Myometrial cell (primary cell): ENCODE data around the gene FKBP11.

- RAMPAGE, long total RNA = no peak
Measured at GRCh38 chr12:47858665-47859350, 39.1 kb upstream of the HDAC7 start.

GRCh38 chr12:47943523-47944075 is 19.8 kb upstream of the TMEM106C start:
- RAMPAGE, long total RNA = no peak

DNA sequence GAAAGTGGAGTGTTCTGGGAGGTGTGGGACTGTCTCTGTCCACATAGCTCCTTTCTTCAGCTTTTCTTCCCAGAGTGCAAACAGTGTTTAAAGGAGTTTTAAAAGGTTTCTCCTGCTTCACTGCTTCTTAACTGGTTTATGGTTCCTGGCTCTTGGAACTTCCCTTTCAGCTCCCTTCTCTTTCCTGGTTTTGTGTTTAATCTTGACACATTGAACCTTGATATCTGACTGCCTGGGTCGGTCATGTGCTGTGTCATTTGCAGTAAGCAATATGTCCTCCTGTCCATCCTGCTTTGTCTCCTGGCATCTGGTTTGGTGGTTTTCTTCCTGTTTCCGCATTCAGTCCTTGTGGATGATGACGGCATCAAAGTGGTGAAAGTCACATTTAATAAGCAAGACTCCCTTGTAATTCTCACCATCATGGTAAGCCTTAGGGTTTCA is 2.2 kb downstream of the TMEM106C start:
- RAMPAGE, long total RNA = no peak

- RAMPAGE, long total RNA = no peak
Measured at GRCh38 chr12:48188383-48188797, 4.9 kb downstream of the CCDC184 start.

DNA sequence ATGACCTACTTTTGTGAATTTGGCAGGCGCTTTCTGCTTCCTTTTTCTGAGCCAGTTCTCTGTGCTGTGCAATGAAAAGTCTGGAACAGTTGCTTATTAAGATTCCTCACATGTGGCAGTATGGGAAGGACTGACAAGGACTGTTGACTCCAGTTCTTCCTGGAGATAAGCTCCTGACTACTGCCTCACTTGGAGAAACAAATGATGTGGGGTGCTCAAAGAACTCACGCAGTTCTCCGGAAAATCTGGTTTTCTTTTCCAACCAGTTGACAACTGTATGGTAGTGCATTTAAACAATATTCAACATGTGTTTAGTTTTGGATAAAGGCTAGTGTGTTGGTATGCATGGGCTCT is 58.3 kb upstream of the ANP32D start:
- RAMPAGE, long total RNA = no peak

- RAMPAGE, long total RNA = no peak
Measured at GRCh38 chr12:48653743-48654748, 28.0 kb downstream of the KANSL2 start.

GRCh38 chr12:48865117-48865592 is 515 bp downstream of the RND1 start:
- RAMPAGE, long total RNA = no peak

DNA sequence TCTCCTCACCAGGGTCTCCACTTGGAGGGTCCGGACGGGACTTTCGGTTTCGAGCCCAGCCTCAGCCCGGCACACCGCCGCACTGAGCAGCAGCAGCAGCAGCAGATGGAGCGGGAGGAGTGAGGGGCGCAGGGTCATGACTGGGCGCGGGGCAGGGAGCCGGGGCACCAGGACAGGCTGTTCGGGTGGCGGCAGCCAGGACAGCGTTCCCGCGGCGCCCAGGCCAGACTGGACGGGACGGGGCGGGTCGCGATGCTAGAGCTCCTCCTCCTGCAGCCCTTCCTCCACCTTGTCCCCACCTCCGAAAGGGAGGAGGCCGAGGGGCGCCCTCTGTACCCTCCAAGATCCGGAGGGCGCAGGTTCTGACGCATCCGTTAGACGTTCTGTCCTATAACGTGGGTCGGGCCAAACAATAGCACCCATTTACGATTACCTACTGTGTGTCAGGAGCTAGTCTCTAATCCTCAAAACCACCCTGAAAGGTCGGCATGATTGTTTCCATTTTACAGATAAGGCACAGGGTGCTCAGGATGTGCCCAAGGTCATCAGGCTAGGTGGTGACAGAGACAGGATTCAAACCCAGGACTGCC is at the start of gene FKBP11:
TSS of gene FKBP11 (minus strand) at position 202 of the 590 bp plus-strand sequence.
- RAMPAGE, long total RNA = start-site peak on the minus strand centred at position 214 of the sequence, 42 bp wide, 1,246 and 1,744 reads in 2 replicates

- RAMPAGE, long total RNA = no peak
Measured at GRCh38 chr12:49151181-49151772, 20.1 kb upstream of the TUBA1B start.

DNA sequence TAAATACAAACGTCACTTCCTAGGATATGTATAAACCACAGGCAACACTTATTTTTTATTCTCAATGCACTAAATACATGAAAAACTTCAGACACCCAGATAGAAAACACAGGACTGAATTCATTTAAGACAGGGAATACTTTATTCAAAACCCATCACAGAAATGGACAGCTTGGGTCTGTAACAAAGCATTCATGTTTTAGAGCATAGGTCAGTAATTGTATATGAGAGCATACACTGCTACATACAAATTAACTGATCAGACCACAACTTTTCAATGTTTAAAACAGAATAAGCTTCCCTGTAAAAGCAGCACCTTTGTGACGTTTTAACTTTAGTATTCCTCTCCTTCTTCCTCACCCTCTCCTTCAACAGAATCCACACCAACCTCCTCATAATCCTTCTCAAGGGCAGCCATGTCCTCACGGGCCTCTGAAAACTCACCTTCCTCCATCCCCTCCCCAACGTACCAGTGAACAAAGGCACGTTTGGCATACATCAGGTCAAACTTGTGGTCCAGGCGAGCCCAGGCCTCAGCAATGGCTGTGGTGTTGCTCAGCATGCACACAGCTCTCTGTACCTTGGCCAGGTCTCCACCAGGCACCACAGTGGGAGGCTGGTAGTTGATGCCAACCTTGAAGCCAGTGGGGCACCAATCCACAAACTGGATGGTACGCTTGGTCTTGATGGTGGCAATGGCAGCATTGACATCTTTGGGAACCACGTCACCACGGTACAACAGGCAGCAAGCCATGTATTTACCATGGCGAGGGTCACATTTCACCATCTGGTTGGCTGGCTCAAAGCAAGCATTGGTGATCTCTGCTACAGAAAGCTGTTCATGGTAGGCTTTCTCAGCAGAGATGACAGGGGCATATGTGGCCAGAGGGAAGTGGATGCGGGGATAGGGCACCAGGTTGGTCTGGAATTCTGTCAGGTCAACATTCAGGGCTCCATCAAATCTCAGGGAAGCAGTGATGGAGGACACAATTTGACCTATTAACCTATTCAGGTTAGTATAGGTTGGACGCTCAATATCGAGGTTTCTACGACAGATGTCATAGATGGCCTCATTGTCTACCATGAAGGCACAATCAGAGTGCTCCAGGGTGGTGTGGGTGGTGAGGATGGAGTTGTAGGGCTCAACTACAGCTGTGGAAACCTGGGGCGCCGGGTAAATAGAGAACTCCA is 3.8 kb downstream of the TUBA1A start:
- RAMPAGE, long total RNA = no peak

DNA sequence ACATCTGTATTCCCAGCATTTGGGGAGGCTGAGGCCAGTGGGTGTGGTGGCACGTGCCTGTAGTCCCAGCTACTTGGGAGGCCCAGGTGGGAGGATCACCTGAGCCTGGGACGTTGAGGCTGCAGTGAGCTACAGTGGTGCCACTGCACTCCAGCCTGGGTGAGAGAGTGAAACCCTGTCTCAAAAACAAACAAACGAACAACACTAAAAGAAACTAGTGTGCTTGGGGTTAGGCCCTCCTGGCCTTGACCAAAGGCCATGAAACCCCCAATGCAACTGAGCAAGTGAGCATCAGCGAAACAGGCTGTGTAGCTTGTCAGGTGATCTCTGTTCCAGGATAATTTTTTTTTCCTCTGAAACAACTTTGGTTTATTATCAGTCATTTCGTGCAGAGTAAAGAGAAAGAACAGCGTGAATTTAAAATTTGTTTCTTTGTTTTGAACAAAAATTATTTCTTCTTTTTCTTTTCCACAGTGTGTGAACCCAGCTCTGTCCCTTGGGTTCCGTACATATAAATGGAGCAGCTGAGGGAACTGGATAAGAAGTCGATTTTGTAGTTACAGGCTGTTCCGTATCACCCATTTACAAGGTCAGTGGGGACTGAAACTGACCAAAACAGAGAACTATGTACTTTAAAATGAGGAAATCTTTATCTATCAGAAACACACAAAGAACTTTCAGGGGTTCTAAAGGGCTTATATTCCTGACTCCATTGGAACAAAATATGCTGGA is 8.8 kb upstream of the TUBA1C start:
- RAMPAGE, long total RNA = no peak

DNA sequence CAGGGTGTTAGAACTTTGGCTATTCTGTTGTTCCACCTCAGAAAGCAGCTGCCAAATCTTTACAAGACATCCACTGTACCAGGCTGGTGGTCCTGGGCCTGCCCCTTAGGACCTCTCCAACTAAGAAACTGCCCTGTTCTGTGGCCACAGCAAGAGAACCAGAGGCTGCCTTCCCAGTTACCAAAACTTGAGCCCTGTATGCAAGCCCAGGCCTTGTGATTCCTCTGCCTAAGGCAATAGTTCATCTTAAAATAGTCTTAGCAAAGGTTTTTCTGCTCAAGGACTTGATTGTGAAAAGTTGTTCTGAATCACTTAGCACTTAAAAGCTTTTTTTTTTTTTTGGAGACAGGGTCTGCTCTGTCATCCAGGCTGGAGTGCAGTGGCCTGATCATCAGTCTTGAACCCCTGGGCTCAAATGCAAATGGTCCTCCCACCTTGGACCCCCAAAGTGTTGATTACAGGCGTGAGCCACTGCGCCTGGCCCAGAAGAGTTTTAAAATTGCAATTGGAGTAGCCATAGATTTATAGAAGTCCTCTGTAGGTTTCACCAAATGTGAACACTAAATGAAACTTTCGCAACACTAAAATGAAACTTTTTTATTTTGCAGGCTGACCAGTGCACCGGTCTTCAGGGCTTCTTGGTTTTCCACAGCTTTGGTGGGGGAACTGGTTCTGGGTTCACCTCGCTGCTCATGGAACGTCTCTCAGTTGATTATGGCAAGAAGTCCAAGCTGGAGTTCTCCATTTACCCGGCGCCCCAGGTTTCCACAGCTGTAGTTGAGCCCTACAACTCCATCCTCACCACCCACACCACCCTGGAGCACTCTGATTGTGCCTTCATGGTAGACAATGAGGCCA is 7.0 kb downstream of the TUBA1C start:
- RAMPAGE, long total RNA = no peak

DNA sequence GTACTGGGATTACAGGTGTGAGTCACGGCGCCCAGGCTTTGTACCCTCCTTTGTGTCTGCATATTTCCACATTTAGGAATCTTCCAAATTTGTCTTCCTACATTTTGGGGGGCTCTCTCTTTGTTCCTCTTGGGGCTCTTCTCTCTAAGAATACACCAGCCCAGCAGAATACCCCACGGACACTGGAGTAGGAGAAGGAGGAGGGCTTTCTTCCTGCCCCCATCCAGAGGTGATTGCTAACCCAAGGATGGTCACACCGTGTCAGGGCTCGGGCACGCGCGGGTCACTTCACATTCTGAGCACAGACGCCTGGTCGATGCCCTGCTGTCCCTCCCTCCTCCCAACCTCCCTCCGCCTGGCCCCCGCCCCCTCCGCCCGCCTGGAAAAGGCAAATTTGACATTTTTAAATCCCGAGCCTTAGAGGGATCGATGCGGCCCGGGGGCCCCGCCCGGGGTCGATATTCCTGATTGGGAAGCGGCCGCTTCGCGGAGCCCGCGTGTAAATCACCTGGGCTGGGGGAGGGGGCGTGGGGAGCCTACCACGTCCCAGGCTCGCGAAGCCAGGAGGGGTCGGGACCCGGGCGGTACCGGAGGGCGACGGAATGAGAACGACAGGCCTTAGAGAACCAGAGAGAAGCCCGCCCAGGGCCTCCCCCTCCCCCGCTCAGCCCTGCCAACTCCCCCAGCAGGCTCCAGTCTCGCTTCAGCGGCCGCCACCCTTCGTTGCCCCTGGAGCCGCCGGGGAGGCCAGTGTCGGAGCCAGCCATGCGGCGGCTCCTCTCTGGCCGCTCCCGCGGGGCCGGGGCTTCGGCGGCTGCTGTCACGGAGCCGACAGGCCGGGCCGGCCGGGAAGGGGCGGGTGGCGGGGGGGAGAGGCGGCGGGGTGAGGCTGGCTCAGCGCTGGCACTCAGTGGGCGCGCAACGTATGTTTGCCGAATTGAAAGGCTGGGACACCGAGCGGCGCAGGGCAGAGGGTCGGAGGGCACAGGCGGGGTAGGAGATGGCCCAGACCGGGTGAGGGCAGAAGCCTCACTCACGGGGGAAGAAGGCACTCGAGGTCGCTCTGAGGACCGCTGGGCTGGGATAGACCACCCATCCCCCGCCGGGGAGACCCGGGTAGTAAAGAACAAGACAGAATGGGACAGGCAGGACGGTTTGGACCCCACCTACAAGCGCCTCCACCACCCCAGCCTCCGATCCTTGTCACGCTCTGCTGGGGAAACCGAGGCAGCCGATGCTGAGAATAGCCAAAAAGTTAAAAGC is 1.6 kb upstream of the DNAJC22 start:
- RAMPAGE, long total RNA = no peak

DNA sequence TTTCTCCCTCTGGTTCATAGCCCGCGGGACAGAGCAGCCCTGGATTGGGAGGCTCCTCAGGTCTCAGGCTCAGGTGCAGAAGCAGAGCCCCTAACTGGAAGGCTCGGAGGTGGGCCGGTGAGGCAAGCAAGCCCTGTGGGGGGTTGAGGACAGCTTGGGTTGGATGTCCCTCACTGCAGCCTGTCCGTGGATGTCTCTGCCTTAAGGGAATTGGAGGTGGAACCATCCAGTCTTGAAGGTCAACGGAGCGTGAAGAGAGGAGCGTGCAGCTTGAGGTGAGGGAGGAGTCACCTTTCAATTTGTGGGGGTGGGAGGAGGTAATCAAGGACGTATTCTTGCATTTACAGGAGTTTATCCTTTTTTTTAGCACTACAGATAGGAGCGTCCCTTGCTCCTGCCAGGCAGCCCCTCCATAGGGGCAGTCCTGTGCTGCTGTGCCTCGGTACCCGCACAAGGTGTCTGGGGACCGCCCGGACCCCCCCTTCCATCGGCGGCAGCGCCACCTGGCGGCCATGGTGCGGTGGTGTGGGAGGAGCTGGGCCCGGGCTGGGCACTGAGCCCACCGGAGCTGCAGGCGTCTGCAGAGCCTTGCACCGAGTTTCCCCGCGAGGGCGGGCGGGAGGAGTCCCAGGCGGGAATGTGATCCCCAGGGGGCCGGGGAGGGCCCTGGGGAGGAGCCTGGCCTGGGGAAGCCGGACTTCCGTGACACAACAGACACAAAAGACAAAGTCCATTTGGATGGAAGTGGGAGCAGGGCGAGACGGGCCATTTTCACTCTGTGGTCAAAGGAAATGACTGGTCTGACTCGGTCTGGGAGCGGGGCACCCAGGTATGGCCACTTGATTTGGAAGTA is 815 bp downstream of the DNAJC22 start:
- RAMPAGE, long total RNA = no peak

GRCh38 chr12:49662894-49663721 is 39.7 kb downstream of the PRPF40B start:
- RAMPAGE, long total RNA = no peak

GRCh38 chr12:49707677-49707985 is 426 bp upstream of the FMNL3 start:
- RAMPAGE, long total RNA = no peak

DNA sequence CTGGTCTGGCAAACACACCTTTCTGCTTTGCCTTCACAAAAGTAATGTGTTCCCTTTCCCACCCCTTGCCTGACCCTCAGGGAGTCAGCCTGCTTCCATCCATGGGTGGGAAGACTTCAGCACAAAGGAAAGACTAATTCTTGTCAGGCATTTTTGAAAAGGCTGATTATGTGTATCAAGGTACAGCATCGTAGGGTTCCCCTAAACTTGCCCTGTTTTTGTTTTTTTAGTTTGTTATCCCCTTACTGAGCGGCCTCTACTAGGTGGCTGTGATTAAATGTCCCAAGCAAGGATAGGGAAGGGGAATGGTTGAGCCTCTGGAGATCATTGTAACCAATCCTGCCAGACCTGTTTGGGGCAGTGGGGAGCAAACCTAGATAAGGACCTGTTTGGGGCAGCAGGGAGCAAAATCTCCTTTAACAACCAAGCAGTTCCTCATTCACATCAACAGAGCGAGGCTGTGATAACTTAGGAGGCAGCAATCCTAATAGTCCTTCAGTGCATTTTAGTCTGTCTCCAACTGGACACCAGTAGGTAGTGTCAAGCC is 22.2 kb downstream of the TMBIM6 start:
- RAMPAGE, long total RNA = no peak

- RAMPAGE, long total RNA = no peak
Measured at GRCh38 chr12:49942926-49943609, 7.5 kb upstream of the AQP2 start.

- RAMPAGE, long total RNA = no peak
Measured at GRCh38 chr12:50050251-50051185, 6.9 kb upstream of the ASIC1 start.

DNA sequence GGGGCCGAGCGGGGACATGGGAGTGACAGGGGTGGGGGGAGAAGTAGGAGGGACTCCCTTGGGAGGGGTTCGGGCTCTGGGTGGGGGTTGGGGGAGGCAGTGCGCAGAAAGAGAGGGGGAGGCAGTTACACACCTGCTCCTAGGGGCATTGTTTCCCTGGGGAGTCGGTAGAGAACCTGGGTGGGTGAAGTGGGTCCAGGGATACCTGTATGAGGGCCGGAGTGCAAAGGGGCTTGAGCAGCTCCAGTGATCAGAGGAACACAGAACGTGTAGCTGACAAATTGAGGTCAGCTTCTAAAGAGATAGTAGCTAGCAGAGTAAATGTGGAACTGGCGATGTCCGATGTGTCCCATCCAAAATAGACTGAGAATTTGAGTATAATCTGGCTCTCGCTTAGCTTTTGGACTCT is 447 bp downstream of the SMARCD1 start:
- RAMPAGE, long total RNA = no peak